Subcutaneous preadipocyte (primary cell): ENCODE data around the genes DLX1 and ITGA6.

GRCh38 chr2:171554405-171554829 lies 32.1 kb downstream of the CYBRD1 start:
- CAGE, long polyA plus RNA: no peak

DNA sequence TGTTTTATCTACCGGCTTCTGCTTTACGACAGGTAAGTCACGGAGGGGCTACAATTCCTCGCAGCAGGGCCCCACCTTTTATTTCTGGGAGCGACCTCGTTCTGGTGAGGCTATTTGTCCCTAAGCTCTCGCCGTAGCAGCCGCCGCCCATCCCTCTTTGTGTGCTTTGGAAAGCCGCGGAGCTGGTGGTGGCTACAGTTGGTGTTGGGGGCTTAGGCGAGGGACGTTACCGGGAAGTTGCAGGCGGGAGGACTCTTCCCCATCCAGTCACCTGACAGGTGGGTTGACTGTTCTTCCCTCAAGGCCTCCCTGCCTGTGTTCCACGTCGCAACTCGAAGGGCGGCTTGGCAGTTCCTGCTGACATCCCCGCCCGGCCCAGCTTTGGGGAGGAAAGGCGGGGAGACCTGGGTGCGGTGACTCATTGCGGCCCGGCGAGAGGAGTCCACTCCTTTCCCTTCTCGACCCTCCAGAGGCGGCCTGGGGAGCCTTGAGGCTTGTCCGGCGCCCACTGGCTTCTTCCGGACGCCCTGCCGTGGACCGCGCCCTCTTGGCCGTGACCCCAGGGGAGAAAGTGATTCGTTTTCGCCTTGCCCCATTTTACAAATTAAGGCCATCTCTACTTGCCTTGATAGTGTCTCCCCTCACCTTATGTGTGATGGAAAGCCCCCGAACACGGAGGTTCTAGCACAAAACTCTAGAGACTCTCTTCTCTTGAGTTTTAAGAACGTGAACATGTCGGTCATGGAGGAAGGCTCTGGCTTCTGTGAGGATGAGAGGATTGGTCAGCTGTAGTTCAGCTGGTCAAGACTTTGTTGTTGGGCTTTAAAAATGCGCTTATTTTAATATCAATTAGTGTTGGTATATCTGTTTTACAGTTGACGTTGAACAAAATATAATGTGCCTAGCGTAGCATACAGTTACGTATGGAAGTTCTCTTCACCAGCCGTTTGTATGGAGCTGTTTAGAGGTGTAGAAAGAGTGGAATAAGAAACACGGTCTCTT lies 628 bp downstream of the DYNC1I2 start:
- CAGE, long polyA plus RNA: start-site peak on the minus strand centred at position 506 of the sequence, 72 bp wide, 25 and 21 reads in 2 replicates

DNA sequence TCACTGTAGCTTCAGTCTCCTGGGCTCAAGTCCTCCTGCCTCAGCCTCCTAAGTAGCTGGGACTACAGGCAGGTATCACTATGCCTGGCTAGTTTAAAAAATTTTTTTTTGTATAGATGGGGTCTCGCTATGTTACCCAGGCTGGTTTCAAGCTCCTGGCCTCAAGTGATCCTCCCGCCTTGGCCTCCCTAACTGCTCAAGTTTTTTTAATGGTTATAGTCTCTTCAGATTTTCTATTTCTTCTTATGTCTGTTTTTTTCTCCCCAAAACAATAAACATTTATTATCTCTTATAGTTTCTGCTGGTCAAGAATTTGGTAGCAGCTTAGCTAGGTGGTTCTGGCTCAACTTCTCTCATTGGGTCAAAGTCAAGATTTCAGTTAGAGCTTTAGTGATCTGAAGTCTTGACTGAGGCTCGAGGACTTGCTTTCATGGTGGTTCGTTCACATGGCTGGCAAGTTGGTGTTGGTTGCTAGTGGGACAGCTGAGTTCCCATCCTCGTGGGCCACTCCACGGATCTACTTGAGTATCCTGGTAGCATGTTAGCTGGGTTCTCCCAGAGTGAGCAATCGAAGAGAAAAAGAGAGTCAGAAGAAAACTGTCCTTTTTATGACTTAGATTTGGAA lies 12.6 kb downstream of the DYNC1I2 start:
- CAGE, long polyA plus RNA: no peak

- CAGE, long polyA plus RNA: no peak
Observed at GRCh38 chr2:171939277-171940005, 17.2 kb downstream of the HAT1 start.

DNA sequence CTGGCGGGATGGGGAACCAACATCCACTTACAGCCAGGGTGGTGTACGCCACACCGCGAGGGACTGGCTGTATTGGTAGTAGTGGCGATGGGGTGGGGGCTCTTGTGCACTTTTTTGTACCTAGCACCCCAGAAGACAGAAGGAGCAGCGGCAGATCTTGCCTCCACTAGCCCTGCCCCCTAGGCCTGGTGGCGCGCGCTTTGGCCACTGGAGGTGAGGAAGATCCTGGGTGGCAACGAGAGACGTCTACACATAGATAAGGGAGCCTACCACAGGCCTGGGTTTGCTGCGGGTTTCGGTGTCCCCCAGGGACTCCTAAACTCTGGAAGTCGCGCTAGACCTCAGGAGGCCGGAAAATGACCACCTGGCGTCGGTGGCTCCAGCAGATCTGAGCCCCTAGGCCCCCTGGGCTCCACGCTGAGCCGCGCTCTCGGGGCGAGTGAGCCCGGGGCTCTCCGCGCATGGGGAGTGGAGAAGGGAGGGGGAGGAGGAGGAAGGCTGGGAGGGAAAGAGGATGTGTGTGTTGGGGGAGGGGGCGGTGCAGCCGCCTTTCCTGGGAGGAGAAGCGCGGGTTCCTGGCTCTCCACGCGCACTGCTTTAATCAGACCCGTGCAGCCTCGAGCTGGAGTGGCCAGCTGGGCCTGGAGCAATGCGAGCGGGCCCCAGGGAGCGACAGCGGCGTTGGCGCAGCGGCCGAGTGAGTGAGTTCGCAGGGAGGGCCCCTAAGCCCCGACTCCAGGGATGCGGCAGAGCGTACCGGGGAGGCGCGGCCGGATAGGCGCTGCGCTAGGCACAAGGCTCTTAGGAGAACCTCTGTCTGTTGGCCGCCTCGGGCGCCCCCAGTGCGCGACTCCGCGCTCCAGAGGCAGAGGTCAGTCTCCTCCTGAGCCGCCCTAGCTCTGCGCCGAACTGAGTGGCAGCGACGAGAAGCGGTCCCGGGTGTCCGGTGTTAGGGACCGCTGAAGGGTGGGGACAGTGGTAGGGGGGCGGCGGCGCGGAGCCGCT lies 820 bp upstream of the DLX1 start:
- CAGE, long polyA plus RNA: no peak

- CAGE, long polyA plus RNA: no peak
Observed at GRCh38 chr2:172085190-172086039, at the start of gene DLX1. TSS of gene DLX1 (plus strand) at chr2:172085507.

- CAGE, long polyA plus RNA: no peak
Observed at GRCh38 chr2:172097059-172097530, 5.6 kb downstream of the DLX2 start.

- CAGE, long polyA plus RNA: no peak
Observed at GRCh38 chr2:172099000-172099712, 3.5 kb downstream of the DLX2 start.

- CAGE, long polyA plus RNA: no peak
Observed at GRCh38 chr2:172339198-172339520, 88.2 kb upstream of the ITGA6 start.

DNA sequence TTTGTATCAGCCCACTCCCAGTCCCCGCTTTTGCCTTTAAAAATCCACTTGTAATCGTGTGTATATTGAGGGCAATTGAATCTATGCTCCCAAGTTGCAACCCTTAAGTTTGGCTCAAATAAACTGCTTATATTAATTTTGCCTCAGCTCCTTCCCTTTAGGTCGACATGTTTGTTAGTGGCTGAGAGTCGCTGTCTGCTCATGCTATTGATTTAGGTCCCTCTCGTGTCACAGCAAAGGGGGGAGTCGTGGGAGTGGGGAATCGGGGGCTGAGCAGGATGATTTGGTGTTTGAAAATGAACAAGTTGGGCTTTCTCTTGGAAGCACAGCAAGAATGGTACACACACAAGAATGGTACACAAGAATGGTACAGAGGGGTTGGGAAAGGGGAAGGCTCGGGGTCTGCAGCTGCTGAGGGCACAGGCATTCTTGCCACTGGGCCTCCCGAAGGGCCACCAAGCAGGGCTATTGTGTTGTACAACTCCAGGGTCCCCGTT lies 42.8 kb upstream of the ITGA6 start:
- CAGE, long polyA plus RNA: no peak

DNA sequence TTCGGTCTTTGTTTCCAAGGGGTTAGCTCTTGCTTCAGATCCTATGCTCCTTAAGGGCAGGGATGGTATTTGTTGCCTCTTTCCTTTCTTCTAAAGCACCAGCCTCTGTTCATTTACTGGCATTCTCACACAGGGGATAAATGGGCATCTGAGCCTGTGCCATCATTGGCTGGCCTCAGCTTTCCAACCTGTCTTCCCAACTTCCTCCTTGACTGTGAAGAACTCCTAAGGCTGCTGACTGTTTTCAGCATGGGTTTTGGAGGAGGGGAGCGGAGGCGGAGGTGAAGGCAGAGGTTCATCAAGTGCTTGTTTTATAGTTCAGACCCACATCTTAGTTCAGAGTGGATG lies 30.4 kb upstream of the ITGA6 start:
- CAGE, long polyA plus RNA: no peak

GRCh38 chr2:172427254-172428209 lies at the start of gene ITGA6:
TSS of gene ITGA6 (plus strand) at chr2:172427586.
- CAGE, long polyA plus RNA: no peak

DNA sequence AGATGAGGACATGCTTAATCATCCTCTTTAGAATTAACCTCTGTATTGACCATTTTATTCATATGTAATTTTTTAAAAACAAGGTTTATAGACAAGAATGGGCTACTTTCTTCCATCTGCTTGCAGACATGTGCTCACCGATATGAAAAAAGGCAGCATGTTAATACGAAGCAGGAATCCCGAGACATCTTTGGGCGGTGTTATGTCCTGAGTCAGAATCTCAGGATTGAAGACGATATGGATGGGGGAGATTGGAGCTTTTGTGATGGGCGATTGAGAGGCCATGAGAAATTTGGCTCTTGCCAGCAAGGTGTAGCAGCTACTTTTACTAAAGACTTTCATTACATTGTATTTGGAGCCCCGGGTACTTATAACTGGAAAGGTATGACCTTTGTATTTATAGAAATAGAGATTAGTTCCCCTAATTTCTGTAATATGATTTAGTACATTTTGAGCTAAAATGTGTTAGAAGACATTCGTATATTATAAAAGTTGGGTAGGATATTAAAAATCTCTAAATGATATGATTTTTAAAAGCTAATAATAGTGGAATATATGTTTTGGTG lies 41.7 kb downstream of the ITGA6 start:
- CAGE, long polyA plus RNA: no peak

GRCh38 chr2:172836274-172836920 lies 100.8 kb downstream of the RAPGEF4 start:
- CAGE, long polyA plus RNA: no peak

- CAGE, long polyA plus RNA: no peak
Observed at GRCh38 chr2:173022043-173022368, 53.6 kb upstream of the MAP3K20 start.

GRCh38 chr2:173101656-173102161 lies 26.1 kb downstream of the MAP3K20 start:
- CAGE, long polyA plus RNA: no peak

DNA sequence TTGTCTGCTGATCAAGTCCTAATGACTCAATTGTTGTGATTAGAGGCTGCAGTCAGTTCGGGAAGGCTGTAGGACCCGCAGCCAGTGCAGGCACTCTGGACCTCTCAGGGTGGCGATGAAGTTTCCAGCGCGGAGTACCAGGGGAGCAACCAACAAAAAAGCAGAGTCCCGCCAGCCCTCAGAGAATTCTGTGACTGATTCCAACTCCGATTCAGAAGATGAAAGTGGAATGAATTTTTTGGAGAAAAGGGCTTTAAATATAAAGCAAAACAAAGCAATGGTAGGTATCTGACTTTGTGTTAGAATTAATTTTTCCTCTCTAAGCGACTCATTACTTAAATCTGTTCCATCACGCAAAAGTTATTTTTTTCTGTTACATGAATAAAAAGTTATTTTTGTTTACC lies 8.5 kb downstream of the CDCA7 start:
- CAGE, long polyA plus RNA: no peak

- CAGE, long polyA plus RNA: no peak
Observed at GRCh38 chr2:173874877-173875369, 90.2 kb downstream of the SP3 start.

- CAGE, long polyA plus RNA: no peak
Observed at GRCh38 chr2:174398078-174398757, 2.7 kb downstream of the SCRN3 start.

GRCh38 chr2:174546678-174547510 lies 50.7 kb downstream of the WIPF1 start:
- CAGE, long polyA plus RNA: no peak